Stomach (tissue), 7 donors: ENCODE measurements around a stretch of chr4.

DNA sequence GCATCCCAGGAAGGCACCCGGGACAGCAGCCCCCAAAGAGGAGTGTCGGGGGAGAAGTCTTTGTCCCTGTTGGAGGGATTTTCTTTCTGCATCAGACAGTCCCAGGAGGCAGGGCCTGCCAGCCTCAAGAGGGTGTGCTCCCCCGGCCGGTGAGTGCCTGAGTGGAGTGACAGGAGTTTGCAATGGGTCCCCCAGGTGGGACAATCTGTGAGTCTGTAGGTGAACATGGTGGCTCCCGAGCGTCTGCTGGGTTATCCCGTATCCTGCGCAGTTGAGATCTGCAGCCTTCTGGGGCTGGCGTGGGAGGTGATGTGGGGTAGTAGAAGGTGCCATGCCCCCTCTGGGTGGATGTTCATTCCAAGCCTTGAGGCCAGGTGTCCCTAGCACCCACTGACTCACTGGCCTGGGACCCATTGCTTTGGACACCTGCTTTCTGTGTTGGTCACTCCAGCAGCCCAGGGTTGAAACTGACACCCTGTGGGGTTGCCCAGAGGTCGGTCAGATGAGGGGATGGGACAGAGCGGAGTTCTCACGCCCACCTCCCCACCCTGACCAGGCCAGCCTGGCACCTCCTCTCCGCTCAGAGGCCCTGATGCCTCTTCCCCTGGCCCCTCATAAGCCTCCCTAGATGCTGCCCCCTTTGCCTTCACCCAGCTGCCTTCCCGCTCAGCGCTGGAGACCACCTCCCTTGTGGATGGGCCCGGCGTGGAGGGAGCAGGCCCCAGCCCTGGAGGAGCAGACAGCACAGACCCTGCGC lies 1.8 kb downstream of the DOK7 start:
- PRO-cap, result no peak
- RAMPAGE, long total RNA, 5 experiments, result no peak in any of the 5 experiments
- RRBS, result 89% methylated on average over 2 of the region's 18 CpGs

DNA sequence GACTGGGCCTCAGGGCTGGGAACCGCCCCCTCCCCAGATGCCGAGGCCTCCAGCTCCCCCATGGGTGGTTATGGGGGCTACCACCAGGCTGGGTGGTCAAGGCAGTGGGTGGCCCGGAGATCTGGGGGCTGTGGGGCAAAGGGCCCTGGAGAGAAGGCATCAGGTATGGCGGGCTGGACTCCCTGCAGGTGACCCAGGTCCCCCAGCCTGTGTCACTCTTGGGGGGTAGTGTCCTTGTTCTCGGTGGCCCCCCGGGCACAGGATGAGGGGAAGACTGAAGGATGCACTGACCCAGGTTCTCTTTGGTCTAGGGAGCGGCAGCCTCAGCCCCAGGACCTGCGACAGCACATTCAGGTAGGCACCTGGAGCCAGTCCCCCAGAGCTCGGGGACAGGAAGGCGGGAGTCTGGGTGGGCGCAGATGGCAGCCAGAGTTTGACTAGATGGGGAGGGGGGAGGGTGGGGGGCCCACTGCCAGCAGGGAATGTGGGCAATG lies 33.5 kb downstream of the DOK7 start:
- PRO-cap, result no peak
- RAMPAGE, long total RNA, 5 experiments, result no peak in any of the 5 experiments
- RRBS, result no CpG with 5 or more reads among the region's 11 CpGs

- PRO-cap, result no peak
- RAMPAGE, long total RNA, 5 experiments, result no peak in any of the 5 experiments
- RRBS, result no CpG with 5 or more reads among the region's 14 CpGs
Measured at GRCh38 chr4:3531477-3531868, 749 bp downstream of the LRPAP1 start.

- PRO-cap, result no peak
- RAMPAGE, long total RNA, 5 experiments, result no peak in any of the 5 experiments
- RRBS, result 23% methylated on average over 2 of the region's 24 CpGs
Measured at GRCh38 chr4:3657591-3658274, 108.5 kb upstream of the ADRA2C start.

DNA sequence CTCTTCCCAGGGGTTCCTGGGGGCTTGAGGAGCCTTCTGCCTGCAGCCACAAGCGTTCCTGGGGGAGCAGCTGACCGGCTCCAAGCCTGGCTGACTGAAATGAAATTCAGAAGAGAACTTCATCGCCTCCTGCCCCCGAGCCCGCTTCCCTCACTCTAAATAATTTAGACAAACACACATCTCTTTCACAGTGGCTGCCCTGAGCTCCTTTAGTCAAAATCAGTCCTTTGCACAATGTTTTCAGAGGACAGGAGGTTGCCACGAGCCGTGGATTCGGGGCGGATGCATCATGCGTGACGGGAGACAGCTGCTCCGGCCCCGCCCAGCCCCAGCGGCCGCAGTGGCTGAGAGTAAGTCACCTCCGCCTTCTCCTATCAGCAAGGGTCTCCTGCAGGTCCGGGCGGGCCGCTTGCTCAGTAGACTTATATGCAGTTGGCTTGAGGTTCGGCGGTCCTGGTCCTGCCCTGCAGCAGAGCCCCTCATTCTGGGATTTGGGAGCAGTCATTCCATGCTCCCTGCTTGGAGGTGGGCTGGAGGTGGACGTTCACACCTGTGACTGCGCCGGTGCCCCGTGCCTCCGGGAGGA lies 86.5 kb upstream of the ADRA2C start:
- PRO-cap, result no peak
- RAMPAGE, long total RNA, 5 experiments, result no peak in any of the 5 experiments
- RRBS, result 31% methylated on average over 5 of the region's 26 CpGs

DNA sequence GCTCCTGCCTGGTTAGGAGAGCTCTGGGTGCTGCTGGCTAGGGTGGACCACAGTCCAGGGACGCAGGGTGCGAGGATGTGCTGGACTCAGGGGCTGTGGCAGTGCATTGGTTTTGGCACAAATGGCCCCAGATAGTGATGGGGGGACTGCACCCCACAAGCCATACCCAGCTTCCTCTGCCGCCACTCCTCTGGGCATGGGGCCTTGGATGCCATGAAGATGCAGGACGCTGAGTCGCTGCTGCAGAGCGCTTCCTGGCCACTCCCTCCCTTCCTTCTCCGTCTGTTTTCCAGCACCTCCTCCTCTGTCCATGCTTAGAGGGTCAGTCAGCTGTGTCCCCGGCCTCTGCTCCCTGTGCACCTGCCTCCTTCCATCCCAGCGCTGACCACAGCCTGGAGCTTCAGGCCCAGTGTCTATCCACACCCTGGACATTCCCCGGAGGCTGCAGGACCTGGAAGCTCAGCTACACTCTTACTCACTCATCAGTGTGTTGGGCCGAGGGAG lies 58.9 kb upstream of the ADRA2C start:
- PRO-cap, result no peak
- RAMPAGE, long total RNA, 5 experiments, result no peak in any of the 5 experiments
- RRBS, result 55% methylated on average over 2 of the region's 11 CpGs

DNA sequence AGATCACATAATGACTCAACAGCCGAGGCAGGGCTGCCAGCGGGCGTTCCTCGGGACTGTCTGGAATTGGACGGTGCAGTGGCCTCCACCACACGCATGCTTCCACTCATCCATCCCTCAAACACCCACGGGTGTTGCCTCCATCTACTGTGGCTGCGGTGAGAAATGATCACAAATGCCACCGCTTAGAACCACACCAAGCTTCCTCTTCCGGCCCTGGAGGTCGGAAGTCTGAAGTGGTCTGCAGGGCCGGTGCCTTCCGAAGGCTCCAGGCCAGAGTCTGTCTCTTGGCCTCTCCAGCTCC lies 6.8 kb upstream of the ADRA2C start:
- PRO-cap, result no peak
- RAMPAGE, long total RNA, 5 experiments, result no peak in any of the 5 experiments
- RRBS, result no CpG with 5 or more reads among the region's 13 CpGs

DNA sequence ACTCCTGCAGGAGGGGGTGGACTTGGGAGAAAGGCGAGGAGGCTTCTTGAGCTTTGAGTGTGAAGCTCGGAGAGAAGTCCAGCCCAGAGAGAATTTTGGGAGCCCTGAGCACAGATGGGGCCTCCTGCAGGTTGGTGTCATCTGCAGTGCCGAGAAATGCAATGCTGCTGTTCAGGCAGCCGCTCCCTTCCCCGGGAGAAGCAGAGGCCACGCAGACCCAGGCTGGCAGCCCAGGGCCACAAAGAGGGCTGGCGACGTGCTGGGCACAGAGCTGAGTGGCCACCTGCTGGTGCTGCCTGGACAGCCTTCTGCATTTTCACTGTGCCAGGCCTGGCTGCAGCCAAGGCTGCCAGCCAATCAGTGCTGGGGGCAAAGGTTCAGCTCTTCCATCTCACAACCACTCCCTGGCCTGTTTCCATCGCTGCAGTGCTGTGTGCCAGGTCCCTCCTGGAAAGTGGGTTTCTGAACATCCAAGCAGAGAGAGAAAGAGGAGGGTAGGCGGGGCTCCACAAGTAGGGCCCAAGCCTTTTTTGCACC lies 20.0 kb downstream of the ADRA2C start:
- PRO-cap, result no peak
- RAMPAGE, long total RNA, 5 experiments, result no peak in any of the 5 experiments
- RRBS, result no CpG with 5 or more reads among the region's 10 CpGs

- PRO-cap, result no peak
- RAMPAGE, long total RNA, 5 experiments, result no peak in any of the 5 experiments
- RRBS, result 15% methylated on average over 30 of the region's 75 CpGs
Measured at GRCh38 chr4:3871205-3872022, 105.2 kb downstream of the ADRA2C start.

DNA sequence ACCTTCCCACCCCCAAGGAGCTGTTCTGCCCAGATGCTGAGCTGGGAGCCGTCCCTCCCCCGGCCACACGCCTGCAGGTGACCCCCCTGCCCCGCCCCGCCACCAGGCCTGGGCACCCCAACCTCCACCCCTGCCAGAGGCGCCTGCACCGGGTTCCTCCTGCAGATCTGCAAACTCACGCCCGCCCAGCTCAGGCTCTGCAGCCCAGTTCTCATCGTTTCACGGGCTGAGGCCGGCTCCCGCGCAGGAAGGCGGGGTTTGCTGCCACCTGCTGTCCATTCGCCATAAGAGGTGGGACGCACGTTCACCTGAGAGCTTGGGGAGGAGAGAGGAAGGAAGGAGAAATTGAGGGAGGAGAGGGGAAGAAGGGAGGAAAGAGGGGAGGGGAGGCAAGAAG lies 114.3 kb downstream of the ADRA2C start:
- PRO-cap, result no peak
- RAMPAGE, long total RNA, 5 experiments, result no peak in any of the 5 experiments
- RRBS, result 1% methylated on average over 10 of the region's 18 CpGs

GRCh38 chr4:3929340-3930027 lies 163.3 kb downstream of the ADRA2C start:
- PRO-cap, result no peak
- RAMPAGE, long total RNA, 5 experiments, result no peak in any of the 5 experiments
- RRBS, result no CpG with 5 or more reads among the region's 17 CpGs

DNA sequence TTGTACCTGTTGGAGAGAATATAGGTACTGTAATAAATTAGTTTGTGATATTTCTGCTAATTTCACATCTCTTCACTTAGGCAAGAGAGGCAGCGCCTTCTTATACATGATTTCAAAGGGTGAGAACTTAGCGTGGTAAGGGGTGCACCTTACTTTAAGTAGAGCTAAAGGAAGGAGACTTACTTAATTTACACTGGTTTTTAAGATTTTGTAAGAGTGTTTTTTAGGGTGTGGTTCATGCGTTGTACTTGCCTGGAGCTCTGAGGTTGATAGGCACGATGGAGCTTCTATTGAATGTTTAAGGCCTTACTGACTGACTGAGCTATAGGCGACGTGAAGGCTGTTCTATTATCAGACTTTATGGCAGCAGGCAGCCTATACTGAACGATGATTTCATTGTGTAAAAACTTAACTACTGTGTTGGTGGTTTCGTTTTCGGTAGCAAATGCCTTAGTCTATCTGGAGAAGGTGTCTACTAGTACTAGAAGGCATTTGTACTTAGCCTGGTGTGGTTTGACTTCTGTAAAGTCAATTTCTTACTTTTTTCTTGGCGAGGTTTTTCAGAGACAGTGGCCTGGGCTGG lies 194.5 kb downstream of the OTOP1 start:
- PRO-cap, result no peak
- RAMPAGE, long total RNA, 5 experiments, result no peak in any of the 5 experiments
- RRBS, result no CpG with 5 or more reads among the region's 10 CpGs

- PRO-cap, result unidirectional peak, minus-strand start at chr4:4575592
- RAMPAGE, long total RNA, 5 experiments, result no peak in any of the 5 experiments
- RRBS, result 2% methylated on average over 10 of the region's 74 CpGs
Measured at GRCh38 chr4:4575105-4576060, 33.5 kb upstream of the STX18 start.

GRCh38 chr4:4686047-4686287 lies 144.1 kb upstream of the STX18 start:
- PRO-cap, result unidirectional peak, plus-strand start at chr4:4686206
- RAMPAGE, long total RNA, 5 experiments, result no peak in any of the 5 experiments
- RRBS, result no CpG with 5 or more reads among the region's 3 CpGs

DNA sequence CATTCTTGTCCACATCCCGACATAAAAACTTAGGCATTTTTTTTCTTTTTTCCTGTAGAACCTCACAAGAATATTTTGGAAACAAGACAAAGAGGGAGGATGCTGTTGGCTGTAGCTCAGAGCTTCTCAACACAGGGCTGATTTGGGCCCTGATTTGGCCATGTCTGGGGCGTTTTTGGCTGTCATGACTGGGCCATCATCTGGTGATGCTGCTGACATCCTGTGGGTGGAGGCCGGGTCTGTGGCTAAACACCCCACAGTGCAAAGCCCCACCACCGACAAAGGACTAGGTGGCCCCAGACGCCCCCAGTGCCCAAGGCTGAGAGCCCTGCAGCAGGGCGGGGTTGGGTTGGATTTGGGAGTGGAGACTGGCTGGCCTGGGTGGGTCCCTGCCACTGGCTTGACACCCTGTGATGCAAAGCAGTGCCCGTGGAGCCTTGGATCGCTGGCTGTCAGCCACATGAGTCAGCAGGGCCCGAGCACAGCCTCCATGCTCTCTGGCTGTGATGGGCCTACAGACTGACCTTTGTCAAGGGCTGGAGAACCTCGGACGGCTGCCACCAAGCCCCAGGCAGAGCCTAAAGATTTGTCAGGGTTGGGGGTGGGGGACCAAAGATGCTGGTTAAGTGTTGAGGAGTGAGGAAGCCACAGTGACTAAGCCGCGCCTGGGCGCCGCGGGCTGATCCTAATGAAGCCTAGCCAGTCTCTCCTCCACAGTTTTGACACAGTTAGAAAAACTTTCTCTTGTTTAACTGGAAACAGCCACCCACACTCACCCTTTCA lies 28.3 kb downstream of the CYTL1 start:
- PRO-cap, result unidirectional peak, plus-strand start at position 650 of the sequence
- RAMPAGE, long total RNA, 5 experiments, result no peak in any of the 5 experiments
- RRBS, result no CpG with 5 or more reads among the region's 16 CpGs

- PRO-cap, result no peak
- RAMPAGE, long total RNA, 5 experiments, result no peak in any of the 5 experiments
- RRBS, result no CpG with 5 or more reads among the region's 3 CpGs
Measured at GRCh38 chr4:5004239-5004554, 15.1 kb downstream of the CYTL1 start.

DNA sequence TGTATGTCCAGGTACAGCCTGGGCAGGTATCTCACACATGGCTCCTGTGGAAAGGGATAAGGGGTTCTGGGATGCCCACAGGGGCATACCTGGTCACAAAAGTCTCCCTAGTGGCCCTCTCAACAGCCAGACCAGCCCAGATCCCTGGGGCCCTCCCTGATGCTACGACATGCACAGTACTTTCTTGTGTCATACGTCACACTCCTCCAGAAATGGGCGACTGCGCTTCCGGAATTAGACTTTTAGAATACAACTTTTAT lies 2.2 kb downstream of the CYTL1 start:
- PRO-cap, result no peak
- RAMPAGE, long total RNA, 5 experiments, result no peak in any of the 5 experiments
- RRBS, result no CpG with 5 or more reads among the region's 5 CpGs

- PRO-cap, result no peak
- RAMPAGE, long total RNA, 5 experiments, result start-site peak on the minus strand in 1 of 5 experiments, at chr4:5615431-5615488 at its widest, 6 reads per replicate
- RRBS, result no CpG with 5 or more reads among the region's 8 CpGs
Measured at GRCh38 chr4:5615123-5615800, 93.1 kb downstream of the EVC2 start.

DNA sequence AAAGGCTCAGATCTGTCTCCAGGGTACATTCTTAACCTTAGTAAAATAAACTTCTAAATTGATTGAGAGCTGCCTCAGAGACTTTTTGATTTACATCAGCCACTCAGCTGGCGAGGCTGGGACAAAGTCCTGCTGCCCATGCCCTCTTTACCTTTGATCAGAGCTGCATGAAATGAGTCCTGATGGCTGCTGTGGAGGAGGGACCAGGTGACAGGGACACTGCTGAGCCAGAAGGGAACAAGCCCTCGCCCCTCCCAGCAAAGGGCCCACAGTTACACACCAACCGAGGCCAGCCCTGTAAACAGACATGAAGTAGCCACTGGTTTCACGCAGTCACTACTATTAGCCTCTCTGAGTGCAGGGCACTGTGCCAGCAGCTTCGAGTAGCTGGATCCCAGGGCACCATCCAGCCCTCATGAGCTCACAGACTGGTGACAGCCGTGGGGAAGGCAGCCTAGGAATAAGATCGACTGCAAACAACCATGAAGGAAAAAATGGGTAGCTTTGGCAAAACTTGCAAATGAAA lies 128.0 kb downstream of the JAKMIP1 start:
- PRO-cap, result no peak
- RAMPAGE, long total RNA, 5 experiments, result no peak in any of the 5 experiments
- RRBS, result no CpG with 5 or more reads among the region's 7 CpGs

GRCh38 chr4:6198102-6198789 lies 2.1 kb downstream of the JAKMIP1 start:
- PRO-cap, result no peak
- RAMPAGE, long total RNA, 5 experiments, result no peak in any of the 5 experiments
- RRBS, result no CpG with 5 or more reads among the region's 10 CpGs